Aortic smooth muscle cell (primary cell): ENCODE measurements around a stretch of chr3.

- RRBS: no CpG with 5 or more reads among the region's 10 CpGs
Measured at GRCh38 chr3:127759408-127760026, 62.8 kb downstream of the MGLL start.

GRCh38 chr3:127816675-127817467 lies 5.4 kb downstream of the MGLL start:
- RRBS: 41% methylated on average over 1 of the region's 13 CpGs

GRCh38 chr3:127847983-127848539 lies 25.7 kb upstream of the MGLL start:
- RRBS: no CpG with 5 or more reads among the region's 7 CpGs

- RRBS: no CpG with 5 or more reads among the region's 11 CpGs
Measured at GRCh38 chr3:128010133-128010872, 41.9 kb upstream of the SEC61A1 start.

GRCh38 chr3:128070665-128071315 lies 18.6 kb downstream of the SEC61A1 start:
- RRBS: no CpG with 5 or more reads among the region's 10 CpGs

- RRBS: no CpG with 5 or more reads among the region's 12 CpGs
Measured at GRCh38 chr3:128071316-128071993, 19.2 kb downstream of the SEC61A1 start.

DNA sequence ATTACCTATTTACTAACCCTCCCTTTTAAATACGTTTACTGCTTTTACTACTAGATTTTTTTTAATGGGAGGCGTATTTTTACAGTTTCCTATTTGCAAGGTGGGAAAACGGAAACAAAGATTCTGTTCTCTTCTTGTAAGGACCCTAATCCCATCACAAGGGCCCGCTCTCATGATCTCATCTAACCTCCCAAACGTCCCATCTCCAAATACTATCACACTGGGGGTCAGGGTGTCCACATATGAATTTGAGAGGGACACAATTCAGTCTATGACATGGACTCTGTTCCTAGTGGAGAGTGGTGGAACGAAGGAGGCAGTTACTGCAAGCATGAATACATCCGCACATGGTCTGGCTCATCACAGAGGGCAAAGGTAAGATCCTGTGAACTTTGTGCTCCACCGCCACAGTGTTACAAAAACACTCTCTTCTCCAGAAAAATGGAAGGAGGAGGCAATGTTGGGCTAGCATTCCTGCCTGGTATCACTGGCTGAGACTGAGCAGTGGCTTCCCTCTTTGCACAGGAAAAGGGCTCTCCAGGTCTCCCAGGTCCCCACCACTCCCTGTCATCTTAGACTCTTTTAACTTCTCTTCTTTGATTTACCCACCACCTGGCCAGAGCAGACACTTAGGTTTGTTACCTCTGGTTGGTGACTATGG lies 1.6 kb upstream of the EEFSEC start:
- RRBS: no CpG with 5 or more reads among the region's 8 CpGs

GRCh38 chr3:128179011-128179439 lies 25.7 kb downstream of the EEFSEC start:
- RRBS: no CpG with 5 or more reads among the region's 4 CpGs

DNA sequence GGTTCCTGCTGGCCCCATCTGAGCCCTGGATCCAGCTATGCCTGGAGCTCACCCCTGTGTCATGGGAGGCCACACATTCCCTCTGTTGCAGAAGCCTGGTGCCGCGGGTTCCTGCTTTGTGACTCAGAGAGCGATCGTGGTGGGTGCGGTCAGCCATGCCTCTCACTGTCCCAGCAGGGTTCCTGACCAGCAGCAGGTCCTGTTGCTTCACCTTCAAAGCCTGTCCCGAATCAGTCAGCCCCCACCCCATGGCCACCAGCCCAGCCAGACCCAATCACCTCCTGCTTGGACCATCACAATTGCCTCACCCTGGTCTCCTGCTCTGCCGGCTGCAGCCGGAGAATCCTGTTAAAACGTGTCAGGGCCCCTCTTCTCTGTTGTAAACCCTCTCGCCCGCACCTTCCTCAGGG lies 49.8 kb downstream of the DNAJB8 start:
- RRBS: no CpG with 5 or more reads among the region's 11 CpGs

- RRBS: no CpG with 5 or more reads among the region's 5 CpGs
Measured at GRCh38 chr3:128478106-128478972, 11.6 kb upstream of the DNAJB8 start.

DNA sequence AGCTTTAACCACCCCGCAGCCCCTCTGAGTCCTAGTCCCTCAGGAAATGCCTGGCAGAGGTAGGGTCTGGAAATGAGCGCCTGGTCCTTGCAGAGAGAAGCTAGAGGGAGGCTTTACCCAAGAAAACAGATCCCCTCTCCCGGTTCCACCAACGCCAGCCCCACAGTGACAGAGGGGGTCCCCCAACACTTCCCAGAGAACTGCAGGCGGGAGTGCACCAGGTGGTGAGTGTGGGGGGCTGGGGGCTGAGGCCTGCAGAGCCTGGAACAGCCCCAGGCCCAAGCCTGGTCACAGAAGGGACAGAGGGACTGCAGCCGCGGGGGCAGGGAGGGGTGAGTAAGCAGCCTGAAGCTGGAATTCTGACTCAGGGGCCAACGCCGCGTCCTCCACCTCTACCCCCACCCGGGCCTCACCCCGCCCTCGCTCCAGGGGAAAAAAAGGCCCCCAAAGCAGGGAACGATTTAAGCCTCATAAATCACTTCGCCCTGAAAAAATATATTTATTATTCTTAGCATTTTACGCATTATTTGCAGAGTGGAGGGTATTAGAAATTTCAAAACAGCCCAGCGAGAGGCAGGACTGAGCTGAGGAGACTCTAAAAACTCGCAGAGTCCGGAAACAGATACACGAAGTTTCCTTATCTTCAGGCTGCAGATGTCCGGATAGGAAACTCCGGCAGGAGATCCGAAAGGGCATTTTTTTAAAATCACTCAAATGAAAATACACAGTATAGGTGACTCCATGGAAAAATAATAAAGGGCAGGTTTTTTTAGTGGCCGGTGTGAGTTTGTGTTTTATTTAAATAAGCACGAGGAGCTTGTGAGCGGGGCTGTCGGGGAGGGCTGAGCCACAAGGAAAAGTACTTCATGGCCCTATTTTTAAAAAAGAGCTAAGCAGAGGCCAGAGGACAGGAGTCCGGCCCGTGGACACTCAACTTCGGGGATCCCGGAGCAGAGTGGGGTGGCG lies 10.0 kb downstream of the GATA2 start:
- RRBS: 37% methylated on average over 4 of the region's 32 CpGs

DNA sequence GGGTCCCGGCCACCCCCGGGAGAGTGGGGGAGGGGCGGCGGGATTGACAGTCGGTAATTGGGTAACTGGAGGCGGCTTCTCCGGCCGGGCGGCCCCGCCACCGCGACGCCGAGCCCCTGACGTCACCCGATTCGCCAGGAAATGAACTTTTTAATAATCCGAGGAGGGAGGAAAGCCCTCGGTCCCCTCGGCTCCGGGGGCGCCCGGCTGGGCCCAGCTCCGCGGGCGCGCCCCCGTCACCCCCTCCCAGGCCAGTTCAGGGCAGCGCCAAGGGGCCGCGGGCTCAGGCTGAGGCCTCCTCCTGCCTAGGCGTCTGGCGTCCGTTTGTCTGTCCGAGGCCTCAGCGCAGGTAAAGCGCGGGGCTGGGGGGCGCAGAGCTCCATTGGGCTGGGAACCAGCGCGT lies 3.9 kb downstream of the GATA2 start:
- RRBS: 2% methylated on average over 7 of the region's 41 CpGs

DNA sequence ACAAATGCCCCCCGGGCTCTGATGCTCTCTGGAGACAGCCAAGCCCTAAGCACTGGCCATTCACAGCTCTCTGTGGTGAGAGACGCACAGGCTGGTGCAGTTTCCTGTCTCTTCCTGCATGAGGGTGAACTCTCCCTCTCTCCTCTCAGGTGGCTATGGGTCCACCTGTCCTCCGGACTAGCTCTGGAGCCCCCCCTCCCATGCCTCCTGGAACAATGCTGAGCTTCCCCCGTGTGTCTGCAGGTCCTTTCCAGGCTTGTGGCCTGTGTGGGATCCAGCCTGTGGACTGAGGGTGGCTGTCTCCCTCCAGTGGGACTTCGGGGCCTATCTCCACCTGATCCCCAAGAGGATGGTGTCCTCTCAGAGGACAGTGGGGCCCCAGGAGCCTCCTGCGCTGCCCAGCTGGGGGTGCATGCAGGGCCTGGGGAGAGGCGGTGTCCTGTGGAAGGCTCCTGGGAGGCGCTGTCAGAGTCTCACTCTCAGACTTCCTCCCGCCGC lies 30.3 kb upstream of the GATA2 start:
- RRBS: no CpG with 5 or more reads among the region's 10 CpGs

DNA sequence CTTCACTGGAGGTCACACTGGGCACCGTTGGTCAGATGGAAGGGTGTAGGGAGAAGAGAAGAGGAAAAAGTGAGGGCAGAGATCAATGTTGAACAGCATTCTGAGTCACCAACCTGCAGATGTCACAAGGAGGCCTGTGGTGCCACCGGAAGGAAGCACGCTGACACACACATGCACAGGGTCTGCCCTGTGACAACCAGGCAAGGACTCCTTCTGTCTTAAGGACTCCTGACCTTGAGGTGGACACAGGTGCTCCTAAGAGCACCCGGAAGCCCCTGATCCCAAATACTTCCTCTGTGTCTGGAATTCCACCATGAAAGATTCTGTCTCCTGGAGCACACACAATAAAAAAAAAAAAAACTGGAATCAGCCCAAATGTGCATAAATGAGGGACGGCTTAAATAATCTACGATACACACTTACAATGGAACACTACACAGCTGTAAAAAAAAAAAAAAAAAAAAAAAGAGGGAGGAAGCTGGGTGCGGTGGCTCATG lies 58.5 kb downstream of the RPN1 start:
- RRBS: no CpG with 5 or more reads among the region's 7 CpGs

DNA sequence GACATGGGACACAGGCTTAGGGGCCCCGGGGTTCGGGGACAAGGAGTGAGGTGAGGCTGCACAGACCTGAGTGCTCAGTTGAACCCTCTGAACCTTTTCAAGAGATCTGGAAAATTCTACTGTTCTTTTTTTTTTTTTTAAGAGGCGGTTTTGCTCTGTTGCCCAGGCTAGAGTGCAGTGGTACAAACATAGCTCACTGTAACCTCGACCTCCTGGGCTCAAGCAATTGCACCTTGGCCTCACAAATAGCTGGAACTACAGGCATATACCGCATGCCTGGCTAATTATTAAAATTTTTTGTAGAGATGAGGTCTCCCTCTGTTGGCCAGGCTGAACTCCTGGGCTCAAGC lies 45.4 kb downstream of the RPN1 start:
- RRBS: no CpG with 5 or more reads among the region's 5 CpGs

DNA sequence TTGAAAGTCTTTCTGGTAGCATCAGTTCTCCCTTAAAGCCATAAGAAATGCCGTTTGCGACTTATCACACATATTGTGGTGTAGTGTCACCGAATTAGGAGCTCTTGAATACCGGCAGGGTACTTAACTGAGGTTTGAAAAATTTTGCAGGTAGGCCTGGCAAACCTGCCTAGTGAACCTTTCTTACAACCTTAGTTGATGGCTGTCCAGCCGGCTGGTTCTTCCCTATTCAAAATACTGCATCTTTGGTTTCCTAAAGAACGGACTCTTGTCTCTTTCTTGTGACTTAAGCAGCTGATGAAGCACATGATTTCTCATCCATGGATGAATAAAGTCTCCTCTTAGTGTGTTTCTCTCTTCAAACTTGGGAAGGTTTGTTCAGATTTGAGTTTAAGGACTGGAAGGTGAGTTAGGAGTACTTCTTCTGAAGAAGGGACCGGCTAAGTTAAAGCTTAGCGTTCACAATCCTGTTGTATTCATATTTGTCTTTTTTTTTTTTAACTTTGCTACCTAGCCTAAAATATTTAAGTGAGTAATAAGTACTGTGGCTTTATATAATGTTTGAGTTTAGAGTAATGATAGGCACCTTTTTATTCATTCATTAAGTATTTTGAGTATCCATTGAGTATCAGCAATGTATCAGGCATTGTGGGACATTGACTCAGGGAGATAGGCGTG lies 1.6 kb downstream of the RAB7A start:
- RRBS: 25% methylated on average over 2 of the region's 9 CpGs

- RRBS: no CpG with 5 or more reads among the region's 7 CpGs
Measured at GRCh38 chr3:128767035-128767939, 41.3 kb downstream of the RAB7A start.

- RRBS: no CpG with 5 or more reads among the region's 9 CpGs
Measured at GRCh38 chr3:128806128-128806883, 73.1 kb upstream of the ACAD9 start.

DNA sequence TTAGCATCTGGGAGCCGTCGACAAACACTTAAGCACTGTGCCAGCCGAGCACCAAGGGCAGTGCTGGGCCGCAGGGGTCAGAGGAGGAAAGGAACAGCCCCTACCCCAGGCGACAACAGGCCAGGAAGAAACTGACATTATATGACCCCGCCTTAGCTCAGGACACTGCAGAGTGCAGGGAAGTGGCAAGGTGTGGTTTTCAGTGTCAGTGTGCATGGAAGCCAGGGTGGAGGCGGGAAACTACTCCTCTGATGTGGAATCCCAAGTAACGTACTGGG lies 1.8 kb downstream of the EFCC1 start:
- RRBS: no CpG with 5 or more reads among the region's 8 CpGs

DNA sequence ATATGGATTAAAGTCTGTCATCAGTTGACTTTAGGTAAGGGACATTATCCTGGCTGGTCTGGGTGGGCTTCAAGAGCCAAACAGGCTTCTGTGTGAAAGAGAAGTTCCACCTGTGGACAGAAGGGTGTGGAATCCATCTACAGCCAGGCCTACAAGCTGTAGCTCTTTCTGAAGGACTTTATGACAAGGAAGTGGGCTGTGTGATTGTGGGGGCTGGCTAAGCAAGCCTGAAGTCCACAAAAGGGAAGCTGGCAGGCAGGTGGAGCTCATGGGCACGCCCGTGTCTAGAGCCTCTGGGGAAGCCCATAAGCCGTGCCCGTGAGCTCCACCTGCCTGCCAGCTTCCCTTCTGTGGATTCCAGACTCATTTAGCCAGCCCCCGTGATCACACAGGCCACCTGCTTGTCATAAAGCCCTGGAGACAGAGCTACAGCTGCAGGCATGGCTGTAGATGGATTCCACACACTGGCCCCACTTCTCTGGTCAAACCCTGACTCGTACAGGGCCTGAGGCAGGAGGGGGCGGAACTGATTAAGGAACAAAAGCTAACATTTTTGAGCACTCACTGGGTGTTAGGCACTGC lies 15.2 kb downstream of the EFCC1 start:
- RRBS: no CpG with 5 or more reads among the region's 7 CpGs